Fibroblast of the aortic adventitia (primary cell): ENCODE results near the genes ALDH16A1 and TSKS.

GRCh38 chr19:48895781-48896684 is 2.5 kb downstream of the TULP2 start:
- CAGE, long polyA plus RNA, result no peak

- CAGE, long polyA plus RNA, result no peak
Measured at GRCh38 chr19:48988183-48988745, 4.8 kb downstream of the GYS1 start.

DNA sequence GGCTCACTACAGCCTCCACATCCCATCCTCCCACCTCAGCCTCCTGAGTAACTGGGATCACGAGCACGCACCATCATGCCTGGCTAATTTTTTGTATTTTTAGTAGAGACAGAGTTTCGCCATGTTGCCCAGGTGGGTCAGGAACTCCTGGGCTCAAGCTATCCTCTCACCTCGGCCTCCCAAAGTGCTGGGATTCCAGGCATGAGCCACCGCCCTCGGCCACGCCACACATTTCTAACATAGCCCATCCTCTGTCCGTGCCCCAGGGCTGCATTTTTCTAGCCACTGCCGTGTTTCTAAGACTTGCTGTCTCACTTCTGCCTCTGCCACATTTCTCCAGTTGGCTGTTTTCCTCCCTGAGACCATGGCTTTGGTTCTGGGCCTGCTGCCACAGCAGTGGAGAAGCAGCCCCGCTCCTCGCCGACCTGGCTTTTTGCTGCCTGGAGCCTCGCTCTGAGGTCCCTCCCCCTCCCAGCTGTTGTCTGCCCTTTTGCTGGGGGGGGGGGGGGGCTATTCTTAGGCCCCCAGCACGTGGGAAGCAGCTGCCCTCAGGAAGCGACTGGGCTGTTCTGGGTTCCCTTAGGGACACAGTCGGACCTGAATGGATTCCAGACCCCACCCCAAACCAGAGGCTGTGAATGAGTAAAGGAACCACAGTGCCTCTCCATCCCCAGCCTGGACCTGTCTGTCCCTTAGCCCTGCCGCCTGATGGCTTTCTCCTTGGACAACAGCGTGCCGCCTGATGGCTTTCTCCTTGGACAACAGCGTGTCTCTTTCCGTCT is 3.4 kb downstream of the GYS1 start:
- CAGE, long polyA plus RNA, result no peak

GRCh38 chr19:48990986-48991627 is 2.0 kb downstream of the GYS1 start:
- CAGE, long polyA plus RNA, result no peak

- CAGE, long polyA plus RNA, result no peak
Measured at GRCh38 chr19:48991961-48992704, 976 bp downstream of the GYS1 start.

DNA sequence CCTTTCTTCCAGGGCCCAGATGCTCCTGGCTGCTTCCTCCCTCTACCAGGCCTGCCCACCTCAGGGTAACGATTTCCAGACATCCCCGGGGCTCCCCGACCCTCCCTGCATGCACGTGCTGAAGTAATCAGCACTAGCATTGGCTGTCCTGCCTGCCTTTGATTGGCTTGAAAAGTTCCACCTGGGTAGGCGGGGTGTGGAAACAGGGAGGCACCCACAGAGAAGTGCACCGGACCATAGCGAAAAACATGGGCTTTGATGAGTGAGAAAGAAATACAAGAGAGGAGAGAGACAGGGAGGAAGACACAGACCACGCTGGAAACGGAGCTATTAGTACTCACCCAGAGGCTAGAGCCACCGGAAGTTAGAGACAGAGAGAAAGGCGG is 529 bp upstream of the ENSG00000268655 start:
- CAGE, long polyA plus RNA, result no peak

DNA sequence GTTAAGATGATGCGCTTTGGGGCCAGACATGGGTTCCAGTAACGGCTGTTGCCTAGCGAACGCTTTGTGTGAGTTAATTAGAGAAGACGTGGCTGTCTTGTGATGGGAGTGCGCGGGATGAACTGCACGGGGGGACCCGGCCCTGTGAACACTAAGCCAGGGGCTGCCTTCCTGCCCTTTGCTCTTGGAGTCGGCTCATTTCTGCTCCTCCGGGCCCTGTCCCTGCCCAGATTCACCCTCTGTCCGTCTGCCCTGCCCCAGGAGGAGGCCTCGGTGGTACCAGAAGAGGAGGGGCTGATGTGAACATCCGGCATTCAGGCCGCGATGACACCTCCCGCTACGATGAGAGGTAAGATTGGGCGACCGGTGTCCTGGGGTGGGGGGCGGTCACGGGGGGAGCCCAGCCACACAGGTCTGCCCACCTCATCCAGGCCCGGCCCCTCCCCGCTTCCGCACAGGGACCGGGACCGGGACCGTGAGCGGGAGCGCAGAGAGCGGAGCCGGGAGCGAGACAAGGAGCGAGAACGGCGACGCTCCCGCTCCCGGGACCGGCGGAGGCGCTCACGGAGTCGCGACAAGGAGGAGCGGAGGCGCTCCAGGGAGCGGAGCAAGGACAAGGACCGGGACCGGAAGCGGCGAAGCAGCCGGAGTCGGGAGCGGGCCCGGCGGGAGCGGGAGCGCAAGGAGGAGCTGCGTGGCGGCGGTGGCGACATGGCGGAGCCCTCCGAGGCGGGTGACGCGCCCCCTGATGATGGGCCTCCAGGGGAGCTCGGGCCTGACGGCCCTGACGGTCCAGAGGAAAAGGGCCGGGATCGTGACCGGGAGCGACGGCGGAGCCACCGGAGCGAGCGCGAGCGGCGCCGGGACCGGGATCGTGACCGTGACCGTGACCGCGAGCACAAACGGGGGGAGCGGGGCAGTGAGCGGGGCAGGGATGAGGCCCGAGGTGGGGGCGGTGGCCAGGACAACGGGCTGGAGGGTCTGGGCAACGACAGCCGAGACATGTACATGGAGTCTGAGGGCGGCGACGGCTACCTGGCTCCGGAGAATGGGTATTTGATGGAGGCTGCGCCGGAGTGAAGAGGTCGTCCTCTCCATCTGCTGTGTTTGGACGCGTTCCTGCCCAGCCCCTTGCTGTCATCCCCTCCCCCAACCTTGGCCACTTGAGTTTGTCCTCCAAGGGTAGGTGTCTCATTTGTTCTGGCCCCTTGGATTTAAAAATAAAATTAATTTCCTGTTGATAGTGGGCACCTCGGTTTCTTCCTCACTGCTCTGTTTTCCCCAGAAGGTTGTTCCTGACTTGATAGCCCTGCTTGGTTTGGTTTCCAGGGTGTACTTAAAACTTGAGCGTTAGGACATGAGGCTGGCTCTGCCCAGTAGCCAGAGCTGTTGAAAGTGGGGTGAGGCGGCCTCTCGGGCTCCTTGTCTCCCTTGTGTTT is 6.3 kb upstream of the LIN7B start:
- CAGE, long polyA plus RNA, result no peak

DNA sequence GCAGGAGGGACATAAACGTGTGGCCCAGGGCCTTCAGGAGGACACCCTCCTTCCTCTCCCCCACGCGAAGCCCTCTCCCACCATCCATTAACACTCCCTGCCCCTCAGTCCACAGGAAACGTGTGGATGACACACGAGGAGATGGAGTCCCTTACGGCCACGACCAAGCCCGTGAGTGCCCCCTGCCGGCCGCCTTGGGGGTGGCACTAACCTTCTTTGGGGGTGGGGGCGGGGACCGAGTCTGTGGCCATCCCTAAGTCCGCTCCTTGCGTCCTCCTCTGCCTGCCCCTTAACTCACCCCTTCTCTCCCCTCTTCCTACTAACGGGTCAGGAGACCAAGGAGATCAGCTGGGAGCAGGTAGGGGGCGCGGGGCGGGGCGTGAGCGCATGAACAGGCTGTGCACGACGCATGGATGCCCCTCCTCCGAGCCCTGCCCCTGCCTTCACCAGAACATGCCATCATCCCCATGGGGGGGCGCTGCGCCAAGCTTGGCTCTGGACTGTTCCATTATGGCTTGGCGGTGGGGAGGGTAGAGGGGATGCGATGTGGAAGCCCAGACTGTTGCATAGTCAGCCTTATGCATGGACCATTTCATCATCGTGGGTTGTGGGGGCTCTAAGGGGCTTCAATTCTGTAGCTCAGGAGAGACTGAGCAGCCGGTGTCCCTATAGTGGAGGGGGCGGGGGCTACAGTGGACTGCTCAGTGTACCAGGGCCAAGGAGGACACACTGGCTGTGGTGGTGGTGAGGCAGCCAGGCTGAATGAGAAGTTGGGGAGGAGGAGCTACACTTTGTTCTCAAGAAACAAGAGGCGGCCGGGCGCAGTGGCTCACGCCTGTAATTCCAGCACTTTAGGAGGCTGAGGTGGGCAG is 9.1 kb downstream of the HRC start:
- CAGE, long polyA plus RNA, result no peak

- CAGE, long polyA plus RNA, result no peak
Measured at GRCh38 chr19:49339869-49340969, 5.0 kb downstream of the CD37 start.

DNA sequence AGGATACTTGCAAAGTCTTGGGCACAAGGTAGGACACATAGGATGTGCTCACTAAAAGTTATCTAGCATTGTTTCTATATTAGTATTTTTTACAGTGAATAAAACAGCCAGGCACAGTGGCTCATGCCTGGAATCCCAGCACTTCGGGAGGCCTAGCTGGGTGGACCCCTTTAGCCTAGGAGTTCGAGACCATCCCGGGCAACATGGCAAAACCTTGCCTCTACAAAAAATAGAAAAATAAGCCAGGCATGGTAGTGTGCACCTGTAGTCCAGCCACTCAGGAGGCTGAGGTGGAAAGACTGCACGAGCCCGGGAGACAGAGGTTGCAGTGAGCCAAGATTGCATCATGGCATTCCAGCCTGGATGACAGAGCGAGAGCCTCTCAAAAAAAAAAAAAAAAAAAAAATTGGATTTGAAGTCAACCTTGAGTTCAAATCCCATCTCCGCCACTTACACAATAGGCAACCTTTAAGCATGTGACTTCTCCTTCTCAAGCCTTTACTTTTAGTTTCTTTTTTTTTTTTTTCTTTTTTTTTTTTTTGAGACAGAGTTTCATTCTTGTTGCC is 11.9 kb downstream of the KASH5 start:
- CAGE, long polyA plus RNA, result no peak

DNA sequence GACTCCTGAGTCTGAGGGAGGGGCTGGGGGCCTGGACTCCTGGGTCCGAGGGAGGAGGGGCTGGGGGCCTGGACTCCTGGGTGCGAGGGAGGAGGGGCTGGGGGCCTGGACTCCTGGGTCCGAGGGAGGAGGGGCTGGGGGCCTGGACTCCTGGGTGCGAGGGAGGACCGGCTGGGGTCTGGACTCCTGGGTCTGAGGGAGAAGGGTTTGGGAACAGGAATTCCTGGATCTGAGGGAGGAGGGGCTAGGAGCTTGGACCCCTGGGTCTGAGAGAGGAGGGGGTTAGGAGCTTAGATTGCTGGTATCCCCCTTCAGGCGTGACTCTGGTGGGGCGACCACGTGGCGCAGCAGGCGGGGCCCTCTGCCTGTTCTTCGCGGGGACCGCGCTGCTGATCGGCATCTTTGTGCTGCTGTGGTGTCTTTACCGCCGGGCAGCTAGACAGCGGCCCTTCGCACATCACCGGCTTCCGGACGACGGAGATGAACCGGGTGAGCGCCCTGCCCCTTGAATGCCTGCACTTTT is 2.5 kb downstream of the GFY start:
- CAGE, long polyA plus RNA, result no peak

- CAGE, long polyA plus RNA, result no peak
Measured at GRCh38 chr19:49452834-49453756, at the start of gene ALDH16A1. Gene ALDH16A1, plus strand, starts transcription at chr19:49453225.

- CAGE, long polyA plus RNA, result no peak
Measured at GRCh38 chr19:49493151-49493612, 3.1 kb upstream of the RPS11 start.

- CAGE, long polyA plus RNA, result no peak
Measured at GRCh38 chr19:49499246-49499829, 3.1 kb downstream of the RPS11 start.

- CAGE, long polyA plus RNA, result no peak
Measured at GRCh38 chr19:49613929-49614487, 23.0 kb downstream of the PRR12 start.

- CAGE, long polyA plus RNA, result no peak
Measured at GRCh38 chr19:49637808-49638999, 1.7 kb downstream of the RRAS start.

GRCh38 chr19:49650866-49651601 is 9.0 kb downstream of the SCAF1 start:
- CAGE, long polyA plus RNA, result no peak

- CAGE, long polyA plus RNA, result no peak
Measured at GRCh38 chr19:49679254-49679853, 2.3 kb downstream of the PRMT1 start.

DNA sequence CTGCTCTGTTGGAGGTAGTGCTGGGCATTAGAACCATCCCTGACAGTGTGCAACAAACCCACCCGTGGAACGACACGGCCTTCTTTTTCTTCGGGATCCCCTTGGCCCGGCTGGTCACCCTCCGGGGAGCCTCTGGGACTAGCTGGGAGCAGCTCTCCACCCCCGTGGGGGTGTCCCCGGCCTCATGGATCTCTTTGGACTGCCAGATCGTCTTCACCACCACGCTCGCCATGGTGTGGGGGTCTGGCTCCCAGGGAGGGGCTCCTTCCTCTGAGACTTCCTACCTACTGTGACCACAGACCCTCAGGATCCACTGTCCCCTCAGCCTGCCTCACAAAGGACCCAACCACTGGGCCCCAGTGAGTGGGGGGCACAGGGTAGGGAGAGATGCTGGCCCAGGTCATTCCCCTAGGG is at the start of gene TSKS:
Gene TSKS (minus strand): TSS at position 291 of the 414 bp plus-strand sequence.
- CAGE, long polyA plus RNA, result no peak

- CAGE, long polyA plus RNA, result no peak
Measured at GRCh38 chr19:49849653-49850391, 17.6 kb downstream of the PNKP start.